Osteocyte (in vitro differentiated cells): ENCODE data around the genes ATP6V1C2 and SLC66A3.

DNA sequence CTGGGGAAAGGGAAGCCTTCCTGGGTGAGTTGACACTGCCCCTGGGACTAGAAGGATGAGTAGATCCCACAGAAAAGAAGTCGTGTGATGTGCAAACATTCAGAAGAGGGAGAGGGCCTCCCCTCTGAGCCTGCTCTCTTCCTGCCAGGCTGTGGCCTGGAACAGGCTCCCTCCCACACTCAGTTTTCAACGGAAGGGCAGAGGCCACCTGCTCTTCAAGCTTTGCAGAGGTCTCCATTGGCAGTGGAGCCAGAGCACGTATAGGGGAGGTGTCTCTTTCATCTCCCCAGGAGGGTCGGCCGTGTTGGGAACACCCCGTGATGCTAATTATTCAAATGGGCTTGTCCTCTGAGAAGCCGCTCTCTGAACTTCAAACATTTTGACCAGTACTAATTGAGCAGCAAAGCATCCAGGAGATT, 29.4 kb upstream of the ODC1 start:
- PRO-cap, result no peak

DNA sequence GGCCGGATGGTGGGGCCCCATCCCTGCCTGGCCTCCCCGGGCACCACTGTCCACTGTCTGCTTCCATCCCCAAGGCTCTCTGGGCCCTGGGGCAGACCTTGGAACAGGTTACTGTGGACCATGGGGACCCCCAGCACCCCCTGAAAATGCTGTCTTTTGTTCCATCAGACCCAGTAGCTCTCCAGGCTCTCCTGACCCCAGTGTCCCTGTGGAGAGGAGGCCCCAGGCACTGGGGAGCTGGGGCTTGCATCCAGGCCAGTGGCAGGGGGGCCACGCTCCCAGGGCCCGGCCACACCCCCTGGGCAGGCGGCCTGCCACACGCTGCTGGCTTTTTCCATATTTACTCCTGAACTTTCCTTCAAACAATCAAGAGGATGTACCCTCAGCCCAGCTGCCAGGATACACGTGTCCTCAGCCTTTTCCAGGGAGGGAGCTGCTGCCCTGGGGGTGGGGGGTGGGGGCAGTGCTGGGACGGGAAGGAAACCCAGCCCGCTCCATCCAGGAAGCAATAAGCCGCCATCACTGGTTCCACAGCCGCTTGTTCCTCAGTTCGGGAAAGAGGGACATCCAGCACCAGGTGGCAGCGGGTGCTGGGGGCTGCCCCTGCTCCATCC, 102.3 kb upstream of the ODC1 start:
- PRO-cap, result no peak

GRCh38 chr2:10584672-10585425, 104.9 kb downstream of the NOL10 start:
- PRO-cap, result bidirectional peak, plus-strand start at chr2:10585178, minus-strand start at chr2:10585013

DNA sequence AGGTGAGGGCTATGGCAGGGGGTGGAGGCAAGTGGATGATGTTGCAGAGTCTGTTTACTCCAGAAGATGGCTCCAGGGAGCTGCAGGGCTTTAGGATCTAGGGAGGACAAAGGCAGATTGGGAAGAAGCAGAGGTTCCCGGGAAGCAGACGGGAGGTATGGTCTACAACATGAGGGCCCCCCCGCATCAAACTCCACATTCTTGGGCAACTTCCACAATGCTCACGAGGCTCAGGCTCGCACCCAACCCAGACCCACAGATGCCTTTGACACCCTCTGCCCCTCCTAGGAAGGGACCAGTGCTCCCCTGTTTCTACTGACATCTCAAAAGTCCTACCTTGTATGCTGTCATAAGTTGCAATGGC, 12.0 kb upstream of the ATP6V1C2 start:
- PRO-cap, result no peak

DNA sequence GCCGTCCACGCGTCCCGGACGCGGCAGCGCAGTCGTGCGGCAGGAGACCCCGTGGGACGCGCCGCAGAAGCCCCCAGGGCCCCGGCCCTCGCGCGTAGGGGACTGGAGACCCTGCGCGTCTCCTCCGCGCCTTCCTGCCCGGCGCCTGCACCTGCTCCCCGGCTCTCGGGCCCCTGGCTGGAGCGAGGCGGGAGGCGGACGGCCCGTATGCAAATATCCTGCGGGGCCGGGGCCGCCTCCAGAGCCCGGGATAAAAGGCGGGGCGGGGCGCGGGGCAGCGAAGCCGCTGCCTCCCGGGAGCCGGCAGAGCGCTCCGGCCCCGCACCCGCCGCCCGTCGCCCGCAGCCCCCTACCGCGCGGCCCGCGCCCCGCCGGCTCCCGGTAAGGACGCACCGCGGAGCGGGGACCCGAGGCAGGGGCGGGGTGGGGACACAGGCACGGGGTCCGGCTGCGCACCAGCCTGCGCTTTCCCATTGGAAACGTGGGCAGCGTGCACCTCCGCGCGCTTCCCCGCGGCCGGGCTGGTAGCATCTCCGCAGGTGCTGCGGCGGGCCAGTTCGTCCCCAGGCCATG, at the start of gene ATP6V1C2:
ATP6V1C2 (plus strand) TSS at position 280 of the 573 bp plus-strand sequence.
- PRO-cap, result no peak

DNA sequence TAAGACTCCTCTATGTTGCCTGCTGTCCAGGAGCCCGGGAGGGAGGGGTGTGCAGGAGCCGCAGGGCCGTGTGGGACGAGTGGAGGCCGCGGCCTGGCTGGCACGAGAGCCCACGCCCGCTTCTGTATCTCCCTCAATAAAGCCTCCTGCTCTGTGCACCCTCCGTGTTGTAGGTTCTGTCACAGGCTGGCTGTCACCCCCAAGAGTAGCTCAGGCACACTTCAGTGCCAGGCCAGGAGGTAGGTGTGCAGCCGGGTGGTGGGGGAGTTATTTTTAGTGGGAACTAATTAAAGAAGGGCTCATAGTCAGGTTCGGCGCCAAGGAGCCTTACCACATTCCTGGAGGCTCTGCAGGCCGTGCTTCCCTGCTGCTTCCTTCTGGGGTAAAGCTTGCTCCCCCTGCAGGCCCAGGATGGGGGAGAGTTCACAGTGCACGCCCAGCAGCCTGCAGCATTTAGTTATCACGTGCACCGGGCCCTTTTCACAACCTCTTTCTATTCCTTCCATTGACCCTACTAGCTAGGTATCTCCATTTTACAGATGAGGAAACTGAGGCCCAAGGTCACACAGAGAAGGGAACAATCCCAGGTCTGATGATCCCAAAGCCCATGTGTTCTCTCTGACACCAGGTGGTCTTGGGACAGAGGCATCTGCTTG, 2.5 kb downstream of the KCNF1 start:
- PRO-cap, result no peak

- PRO-cap, result bidirectional peak, plus-strand start at chr2:11155388, minus-strand start at chr2:11155000; unidirectional peak, plus-strand start at chr2:11155477; bidirectional peak, plus-strand start at chr2:11155672, minus-strand start at chr2:11155622
These were observed at the start of gene SLC66A3 for GRCh38 chr2:11155127-11155775. SLC66A3 (plus strand) TSS chr2:11155467.

DNA sequence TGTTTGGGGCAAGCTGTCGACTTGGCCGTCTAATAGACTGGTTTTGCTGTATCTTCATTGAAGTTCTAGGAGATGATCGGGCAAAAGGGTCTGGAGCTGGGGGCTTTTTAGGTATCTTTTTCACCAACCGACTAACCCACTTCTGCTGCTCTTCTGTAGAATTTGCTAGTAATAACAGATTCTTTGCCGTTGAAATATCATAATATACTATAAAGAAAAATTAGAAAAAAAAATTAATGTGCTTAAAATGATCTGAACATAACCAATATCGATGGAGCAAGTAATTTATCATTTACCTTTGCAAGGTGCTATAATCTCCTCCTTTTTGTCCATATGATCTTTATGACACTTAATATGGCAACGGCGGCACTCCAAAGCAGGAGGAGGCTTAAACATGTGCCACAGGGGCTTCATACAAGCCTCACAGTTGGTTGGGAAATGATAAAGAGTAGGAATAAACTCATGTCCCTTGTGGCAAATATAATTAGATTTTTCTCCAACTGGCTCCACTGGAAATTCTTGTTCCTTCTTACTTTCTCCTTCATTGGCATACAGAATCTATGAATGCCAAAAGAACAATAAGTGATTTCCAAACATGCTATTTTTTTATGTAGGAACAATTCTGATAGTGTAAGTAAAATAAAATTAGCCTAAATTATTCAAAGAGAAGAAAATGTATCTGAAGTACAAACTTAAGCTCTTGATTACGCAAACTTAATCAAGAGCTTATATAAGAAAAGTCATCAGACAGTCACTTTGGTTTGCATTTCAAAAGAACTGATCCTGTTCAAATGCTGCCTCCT, 37.1 kb downstream of the SLC66A3 start:
- PRO-cap, result no peak

- PRO-cap, result no peak
These were observed 46.6 kb downstream of the SLC66A3 start for GRCh38 chr2:11201831-11202332.

- PRO-cap, result no peak
These were observed 52.3 kb downstream of the SLC66A3 start for GRCh38 chr2:11207457-11208043.

- PRO-cap, result unidirectional peak, minus-strand start at chr2:11386405
These were observed 41.8 kb upstream of the ROCK2 start for GRCh38 chr2:11386207-11386695.

DNA sequence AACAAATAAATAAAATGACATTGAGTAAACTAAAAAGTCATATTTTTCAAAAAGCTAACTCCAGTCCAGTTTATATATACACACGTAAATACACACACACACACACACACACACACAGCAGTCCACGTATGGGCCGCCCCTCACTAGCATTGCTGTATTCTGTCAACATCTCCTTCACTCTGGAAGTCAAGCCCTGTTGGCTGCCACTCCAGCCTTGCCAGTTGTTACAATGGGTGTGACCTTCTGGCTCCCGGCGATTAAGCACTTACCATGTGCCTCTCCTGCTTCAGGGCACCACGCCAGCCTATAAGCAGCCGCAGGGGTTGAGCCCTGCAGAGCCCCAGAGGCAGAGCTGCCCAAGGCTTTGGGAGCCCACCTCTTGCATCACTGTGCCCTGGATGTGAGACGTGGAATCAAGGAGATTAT, 54.2 kb upstream of the ROCK2 start:
- PRO-cap, result no peak

GRCh38 chr2:11495584-11496256, 29.8 kb upstream of the E2F6 start:
- PRO-cap, result no peak

GRCh38 chr2:11579965-11580440, 46.2 kb downstream of the GREB1 start:
- PRO-cap, result no peak

DNA sequence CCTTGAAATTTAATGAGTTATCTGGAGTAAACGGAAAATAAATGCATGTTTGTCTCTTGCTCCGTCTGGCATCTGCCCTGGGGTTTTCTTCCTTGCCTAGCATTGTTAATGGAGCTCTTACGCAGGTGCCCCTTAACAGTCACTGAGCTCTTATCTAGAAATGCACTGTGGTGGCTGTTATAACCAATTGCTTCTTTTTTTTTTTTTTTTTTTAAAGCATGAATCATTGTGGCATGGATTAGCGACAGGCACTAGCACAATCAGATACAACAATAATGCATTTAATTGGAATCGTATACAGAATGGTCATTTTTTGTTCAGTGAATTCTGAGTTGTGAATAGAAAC, 26.9 kb upstream of the LPIN1 start:
- PRO-cap, result no peak

DNA sequence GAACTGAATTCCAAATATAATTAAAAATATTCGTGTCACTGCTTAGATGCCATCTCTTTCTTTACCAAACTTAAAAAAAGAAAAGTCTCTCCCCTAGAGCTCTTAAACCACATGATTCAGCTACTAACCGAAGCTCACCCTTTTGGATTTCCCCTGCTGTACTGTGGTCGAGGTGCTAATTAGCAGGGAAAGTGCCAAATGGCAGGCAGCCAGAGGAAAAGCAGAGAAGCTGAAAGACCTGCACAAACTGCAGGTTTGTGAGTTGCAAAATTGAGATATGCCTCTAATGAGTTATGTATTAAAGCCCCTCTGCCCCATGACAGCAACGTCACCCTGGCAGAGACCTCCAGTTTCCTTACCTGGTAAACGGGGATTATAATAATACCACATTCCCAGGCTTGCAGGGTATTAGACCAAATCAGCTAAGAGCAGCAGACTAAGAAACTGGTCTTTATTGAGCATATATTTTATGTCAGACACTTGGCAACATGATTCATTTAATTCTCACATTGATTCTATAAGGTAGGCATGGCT, 259.6 kb downstream of the LPIN1 start:
- PRO-cap, result no peak

DNA sequence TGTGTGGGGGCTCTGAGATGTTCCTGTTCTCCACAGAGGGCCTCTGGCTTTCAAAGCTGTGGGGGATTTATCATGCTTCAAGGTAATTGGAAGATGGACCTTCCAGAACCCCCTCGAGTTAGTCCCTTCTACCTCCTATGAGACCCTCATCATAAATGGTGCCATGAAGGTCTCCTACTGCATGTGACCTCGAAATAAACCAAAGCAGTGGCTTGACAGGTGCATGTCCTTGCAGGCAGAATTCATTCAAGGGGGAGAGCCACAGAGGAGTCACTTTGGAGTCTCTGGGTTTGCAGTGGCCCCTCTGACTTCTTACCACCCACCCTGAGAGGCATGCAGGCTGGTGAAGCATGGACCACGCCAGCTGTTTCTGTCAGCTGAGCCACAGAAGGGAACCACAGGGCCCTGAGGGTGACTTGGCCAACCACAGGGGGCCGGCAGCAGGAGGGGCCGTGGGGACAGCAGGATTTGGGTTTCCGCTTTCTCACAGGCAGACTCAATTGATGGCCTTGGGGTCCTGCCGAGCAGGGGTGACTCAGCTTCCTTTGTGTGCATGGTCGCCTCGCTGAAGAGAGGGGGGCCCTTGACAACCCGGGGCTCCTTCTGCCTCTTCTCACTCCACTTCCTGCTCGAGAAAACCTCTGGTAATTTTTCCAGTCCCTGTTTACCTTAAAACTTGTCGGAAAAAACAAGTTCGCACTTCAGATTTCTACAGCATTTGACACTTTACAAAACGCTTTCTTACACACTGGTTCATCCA, 310.9 kb downstream of the LPIN1 start:
- PRO-cap, result no peak

GRCh38 chr2:12106335-12106940, 360.0 kb downstream of the LPIN1 start:
- PRO-cap, result no peak

DNA sequence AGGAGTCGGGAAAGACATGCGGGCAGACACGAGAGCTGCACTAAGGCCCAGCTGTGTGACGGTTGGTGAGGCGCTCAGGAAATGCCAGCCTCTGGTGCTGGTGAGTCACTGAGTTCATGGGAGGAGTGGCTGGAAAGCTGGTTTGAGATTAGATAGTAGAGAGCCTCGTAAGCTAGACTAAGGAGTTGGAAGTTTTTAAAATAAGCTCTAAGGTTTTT, 390.9 kb upstream of the TRIB2 start:
- PRO-cap, result no peak

- PRO-cap, result no peak
These were observed 267.9 kb upstream of the LRATD1 start for GRCh38 chr2:14364686-14364885.